Neural cell (in vitro differentiated cells): ENCODE data around the gene SUPV3L1.

DNA sequence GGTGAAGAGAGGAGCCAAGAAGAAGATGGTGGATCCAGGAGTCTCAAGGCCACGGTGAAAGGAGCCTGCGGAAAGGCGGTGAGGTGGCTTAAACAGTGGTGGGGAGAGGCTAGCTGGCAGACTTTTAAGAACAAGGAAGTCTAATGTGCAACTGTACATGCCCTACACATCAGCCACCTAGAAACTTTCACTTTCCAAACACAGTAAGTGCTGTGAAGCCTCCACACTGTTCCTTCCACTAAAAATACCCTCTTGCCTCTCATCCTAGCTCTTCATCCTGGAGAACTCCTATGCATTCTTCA lies 54.4 kb downstream of the DNAJC12 start:
- RAMPAGE, long total RNA = no peak

GRCh38 chr10:67900687-67901279 lies 16.3 kb downstream of the SIRT1 start:
- RAMPAGE, long total RNA = no peak

- RAMPAGE, long total RNA = no peak
These were observed 1.2 kb downstream of the HERC4 start for GRCh38 chr10:68073661-68074509.

DNA sequence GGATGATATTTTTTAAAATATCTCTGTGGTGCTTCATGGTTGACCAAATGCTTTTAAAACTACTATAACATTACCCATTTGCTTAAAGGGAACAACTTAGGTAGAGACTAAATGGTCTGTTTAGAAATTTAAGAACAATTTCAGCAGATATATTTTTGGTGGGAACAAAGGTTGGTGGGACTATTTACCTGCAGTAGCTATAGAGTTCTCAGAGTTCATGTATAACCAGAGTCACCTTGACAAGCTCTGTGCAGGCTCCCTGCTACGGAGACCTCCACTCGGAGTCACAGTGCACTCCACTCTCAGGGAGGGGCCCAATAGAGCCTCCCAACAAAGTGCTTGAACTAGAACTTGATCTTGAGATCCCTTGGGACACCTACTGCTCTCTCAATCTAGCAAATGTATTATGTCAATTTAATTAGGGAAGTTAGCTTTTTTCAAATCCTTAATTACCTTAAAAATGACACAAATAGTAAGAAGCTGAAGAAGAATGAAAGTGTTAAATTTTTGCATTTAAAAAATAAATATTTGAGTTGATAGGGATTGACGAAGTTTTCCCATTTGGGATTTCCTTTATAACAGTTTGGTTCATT lies 2.3 kb downstream of the MYPN start:
- RAMPAGE, long total RNA = no peak

- RAMPAGE, long total RNA = no peak
These were observed 27.0 kb downstream of the MYPN start for GRCh38 chr10:68135780-68137116.

DNA sequence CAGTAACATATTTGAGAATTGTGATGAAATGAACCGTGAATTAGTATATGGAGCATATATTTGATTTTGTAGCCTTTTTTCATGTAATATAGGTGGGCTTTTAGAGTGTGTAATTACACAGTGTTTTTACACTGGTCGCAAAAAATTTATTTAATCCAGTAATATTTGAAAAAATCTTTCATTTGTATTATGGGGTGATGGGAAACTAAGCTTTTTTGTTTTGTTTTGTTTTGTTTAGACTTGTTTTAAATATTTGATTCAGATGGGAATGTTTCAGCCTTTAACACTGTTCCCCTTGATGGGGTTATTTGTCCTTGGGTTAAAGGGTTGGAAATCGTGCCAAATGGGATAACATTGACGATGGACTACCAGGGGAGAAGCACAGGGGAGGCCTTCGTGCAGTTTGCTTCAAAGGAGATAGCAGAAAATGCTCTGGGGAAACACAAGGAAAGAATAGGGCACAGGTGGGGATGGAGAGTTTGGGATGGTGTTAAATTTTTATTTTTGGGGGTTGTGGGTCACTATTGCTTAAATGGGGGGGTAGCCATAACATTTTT lies 4.9 kb upstream of the PBLD start:
- RAMPAGE, long total RNA = no peak

DNA sequence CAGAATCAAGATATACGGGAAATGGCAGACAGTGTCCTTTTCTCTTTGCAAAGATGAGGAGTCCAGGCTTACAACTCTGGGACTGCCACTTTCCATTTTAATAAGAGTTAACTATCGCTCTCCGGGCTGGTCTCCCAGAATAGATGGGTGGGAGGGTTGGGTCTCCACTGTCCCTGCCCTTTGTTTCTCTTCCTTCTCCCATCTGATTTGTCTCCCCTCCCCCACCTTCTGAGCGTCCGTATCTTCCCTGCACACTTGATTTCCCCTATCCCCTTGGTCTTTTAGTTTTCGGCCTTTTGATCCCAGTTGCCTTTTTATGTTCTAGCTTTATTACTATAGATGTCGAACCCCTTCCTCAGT lies 2.4 kb downstream of the TET1 start:
- RAMPAGE, long total RNA = no peak

DNA sequence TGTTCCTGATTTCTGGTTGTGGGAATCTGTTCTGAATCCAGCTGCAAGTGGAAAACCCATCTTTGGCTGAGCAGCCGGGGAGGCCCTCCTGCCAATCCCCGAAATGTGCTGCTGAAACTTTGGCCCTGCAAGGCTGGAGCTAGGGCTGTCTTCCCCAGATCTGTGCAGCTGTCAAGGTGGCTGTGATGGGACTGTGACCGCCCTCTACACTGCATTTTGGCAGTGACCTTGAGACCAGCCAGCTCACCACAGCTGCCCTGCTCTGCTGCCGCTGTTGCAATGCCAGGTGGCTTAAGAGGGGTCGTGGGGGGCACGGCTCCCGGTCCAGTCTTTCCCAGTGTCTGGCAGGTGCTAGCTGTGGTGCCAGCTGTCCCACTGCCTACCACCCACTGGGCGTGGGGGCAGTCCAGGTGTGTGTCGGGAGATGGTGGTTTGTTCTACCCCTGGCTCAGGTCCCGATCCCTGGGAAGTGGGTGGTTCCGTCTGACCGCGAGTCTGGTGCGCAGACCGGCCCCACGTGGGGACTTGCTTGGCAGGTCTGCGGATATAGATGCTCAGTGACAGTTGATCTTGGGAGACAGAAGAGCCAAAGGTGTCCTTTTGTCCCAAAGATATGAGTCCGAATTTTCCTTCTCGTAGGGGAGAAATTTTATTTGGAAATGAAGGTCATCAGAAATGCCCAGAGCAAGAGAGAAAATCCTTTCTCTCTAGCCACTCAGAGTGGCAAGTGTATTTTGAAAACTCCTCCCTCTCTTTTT lies 39.2 kb downstream of the TET1 start:
- RAMPAGE, long total RNA = no peak

GRCh38 chr10:68618220-68618449 lies 58.0 kb downstream of the TET1 start:
- RAMPAGE, long total RNA = no peak

GRCh38 chr10:69047466-69048034 lies 40.4 kb upstream of the SRGN start:
- RAMPAGE, long total RNA = no peak

DNA sequence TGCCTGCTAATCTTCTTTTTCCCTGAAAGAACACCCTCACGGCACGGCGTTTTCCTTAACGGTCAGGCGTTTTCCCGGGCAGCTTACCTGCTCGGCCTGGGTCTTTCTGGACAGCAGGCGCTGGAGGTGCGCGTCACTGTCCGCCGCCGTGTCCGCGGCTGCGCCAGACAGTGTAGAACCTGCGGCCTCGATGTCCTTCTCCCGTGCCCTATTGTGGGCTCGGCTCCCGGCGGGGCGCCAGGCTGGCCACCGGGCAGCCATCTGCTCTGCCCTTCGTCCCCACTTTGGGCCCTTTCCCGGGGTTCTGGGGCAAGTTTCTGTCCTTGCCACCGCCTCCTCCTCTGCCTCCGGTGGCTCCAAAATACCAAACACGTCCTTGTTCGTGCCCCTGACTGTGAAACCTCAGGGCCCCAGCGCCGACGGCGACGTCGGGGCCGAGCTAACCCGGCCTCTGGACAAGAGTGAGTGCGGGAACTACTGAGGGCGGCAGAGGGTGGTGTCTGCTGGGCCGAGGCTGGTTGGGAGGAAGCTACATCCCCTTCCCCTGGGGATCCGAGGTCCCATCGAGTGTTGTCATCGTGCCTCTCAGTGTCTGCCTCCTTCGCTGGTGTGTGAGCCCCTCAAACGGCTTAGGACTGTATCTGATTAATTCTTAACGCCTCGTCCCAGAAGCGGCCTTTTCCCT lies at the start of gene SUPV3L1:
TSS of gene SUPV3L1 (plus strand) at position 133 of the 685 bp plus-strand sequence.
- RAMPAGE, long total RNA = start-site peak on the plus strand centred at position 157 of the sequence, 43 bp wide, 538 and 287 reads in 2 replicates

- RAMPAGE, long total RNA = no peak
These were observed 4.8 kb upstream of the HKDC1 start for GRCh38 chr10:69215337-69215810.

DNA sequence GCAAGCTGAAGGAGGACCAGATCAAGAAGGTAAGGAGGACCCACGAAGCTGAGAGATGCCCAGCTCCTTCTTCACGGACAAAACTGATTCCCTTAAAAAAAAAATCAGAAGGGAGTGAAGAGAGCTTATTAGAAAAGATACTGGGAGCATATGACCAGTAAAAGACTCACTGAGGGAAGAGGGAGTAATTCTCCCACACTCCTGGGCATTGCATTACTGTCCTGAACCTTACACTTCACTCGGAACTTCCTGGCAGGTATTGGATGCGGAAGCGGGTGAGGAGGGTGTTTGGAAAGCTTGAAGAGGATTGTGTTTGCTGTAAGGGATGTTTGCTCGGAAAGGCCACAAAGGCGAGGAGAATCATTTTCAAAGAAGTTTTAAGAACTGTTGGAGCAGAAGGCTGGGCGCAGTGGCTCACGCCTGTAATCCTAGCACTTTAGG lies 358 bp downstream of the HKDC1 start:
- RAMPAGE, long total RNA = no peak

- RAMPAGE, long total RNA = no peak
These were observed 9.4 kb downstream of the HKDC1 start for GRCh38 chr10:69229296-69230095.

- RAMPAGE, long total RNA = no peak
These were observed 9.1 kb downstream of the HK1 start for GRCh38 chr10:69327299-69328534.

DNA sequence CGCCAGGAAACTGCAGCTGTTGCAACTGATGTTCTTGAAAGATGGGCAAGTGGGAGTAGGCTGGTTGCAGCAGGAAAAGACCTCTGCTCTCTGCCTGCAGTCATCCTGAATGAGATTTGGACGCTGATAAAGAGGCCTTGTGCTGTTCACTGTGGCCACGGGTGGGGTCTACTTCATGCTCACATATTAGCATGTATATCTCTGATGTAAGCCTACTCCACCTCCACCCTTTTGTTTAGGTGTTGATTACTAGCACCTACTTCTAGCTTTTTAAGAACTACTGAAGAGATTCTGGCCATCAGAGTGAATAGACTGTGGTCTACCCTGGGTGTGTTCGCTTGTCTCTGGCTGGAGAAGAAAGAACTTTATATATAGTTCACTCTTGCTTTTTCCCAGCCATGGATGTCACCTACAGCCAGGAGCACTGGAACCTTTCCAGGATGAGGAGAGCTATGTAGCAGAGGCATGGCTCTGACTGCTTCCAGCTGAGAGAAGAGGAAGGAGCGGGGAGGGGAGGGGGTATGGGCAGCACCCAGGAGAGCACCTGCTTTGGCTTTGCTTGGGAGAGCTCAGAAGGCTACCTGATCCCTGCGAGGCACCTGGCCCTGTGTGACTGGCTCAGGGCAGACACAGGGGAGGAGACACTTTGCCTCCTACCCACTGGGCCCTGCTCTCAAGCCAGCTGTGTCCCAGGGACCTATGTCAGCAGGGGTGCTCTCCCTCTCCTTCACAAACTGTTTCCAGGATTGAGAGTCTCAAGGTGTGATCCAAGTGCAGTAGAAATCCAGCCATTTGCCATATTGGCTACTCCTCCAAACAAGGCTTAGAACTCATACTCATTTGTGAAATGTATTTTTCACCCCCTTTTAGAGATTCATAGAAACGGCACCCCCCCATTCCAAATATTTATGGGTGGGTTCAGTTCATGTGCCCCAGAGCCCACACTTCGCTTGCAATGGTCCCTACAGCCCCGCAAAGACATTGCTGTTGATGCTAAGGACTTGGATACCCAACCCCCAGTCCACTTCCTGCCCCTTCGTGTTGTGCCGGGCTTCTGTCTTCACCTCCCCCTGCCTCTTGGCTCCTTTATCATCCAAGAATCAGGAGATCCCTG lies 26.8 kb downstream of the HK1 start:
- RAMPAGE, long total RNA = no peak

DNA sequence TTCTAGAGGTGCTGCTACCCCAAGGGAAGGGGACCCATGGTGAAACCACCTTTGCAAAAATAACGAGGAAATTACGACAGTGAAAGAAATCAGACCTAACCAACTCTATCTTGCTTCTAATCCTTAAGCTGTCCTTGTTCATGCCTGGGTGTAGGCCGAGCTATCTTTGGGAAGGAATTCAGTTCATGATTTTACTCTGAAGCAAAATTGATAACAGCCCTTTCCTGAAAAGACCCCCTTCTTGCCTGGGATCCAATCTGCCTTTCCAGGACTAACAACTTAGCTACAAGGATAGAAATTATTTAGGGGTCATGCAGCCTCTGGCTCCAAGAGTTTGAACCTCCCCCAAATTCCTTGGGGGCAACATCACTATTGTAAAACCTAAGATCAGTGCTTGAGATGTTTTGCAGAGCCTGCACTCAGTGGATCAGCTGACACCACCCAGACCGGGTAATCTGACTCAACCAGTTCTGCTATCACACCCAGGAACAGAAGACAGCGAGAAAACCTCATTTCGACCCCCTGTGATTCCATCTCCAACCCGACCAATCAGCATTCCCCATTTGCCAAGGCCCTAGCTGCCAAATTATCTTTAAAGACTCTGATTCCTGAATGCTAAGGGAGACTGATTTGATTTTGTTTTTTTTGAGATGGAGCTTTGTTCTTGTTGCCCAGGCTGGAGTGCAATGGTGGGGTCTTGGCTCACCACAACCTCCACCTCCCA lies 5.4 kb downstream of the TACR2 start:
- RAMPAGE, long total RNA = no peak

GRCh38 chr10:69421747-69422539 lies 5.2 kb upstream of the TACR2 start:
- RAMPAGE, long total RNA = no peak

- RAMPAGE, long total RNA = no peak
These were observed 8.2 kb downstream of the TSPAN15 start for GRCh38 chr10:69459134-69460158.

GRCh38 chr10:69732011-69733004 lies 69.4 kb upstream of the COL13A1 start:
- RAMPAGE, long total RNA = no peak